PC-3 (cell line): ENCODE measurements around a stretch of chr14.

- RAMPAGE, long total RNA: no peak
Observed at GRCh38 chr14:106636540-106636893, 1110.1 kb downstream of the TMEM121 start.

DNA sequence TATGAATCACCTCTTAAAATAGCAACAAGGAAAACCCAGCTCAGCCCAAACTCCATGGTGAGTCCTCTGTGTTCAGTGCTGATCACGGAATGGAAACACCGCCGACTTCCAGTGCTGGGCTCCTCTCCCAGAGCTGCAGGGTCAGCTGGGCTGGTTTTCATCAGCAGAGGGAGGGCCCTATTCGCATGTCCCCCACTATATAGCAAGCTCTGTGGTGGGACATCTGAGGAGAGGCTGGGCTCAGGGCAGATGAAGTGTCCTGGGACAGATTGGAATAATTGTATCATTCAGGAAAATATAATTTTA is 1117.1 kb downstream of the TMEM121 start:
- RAMPAGE, long total RNA: no peak

DNA sequence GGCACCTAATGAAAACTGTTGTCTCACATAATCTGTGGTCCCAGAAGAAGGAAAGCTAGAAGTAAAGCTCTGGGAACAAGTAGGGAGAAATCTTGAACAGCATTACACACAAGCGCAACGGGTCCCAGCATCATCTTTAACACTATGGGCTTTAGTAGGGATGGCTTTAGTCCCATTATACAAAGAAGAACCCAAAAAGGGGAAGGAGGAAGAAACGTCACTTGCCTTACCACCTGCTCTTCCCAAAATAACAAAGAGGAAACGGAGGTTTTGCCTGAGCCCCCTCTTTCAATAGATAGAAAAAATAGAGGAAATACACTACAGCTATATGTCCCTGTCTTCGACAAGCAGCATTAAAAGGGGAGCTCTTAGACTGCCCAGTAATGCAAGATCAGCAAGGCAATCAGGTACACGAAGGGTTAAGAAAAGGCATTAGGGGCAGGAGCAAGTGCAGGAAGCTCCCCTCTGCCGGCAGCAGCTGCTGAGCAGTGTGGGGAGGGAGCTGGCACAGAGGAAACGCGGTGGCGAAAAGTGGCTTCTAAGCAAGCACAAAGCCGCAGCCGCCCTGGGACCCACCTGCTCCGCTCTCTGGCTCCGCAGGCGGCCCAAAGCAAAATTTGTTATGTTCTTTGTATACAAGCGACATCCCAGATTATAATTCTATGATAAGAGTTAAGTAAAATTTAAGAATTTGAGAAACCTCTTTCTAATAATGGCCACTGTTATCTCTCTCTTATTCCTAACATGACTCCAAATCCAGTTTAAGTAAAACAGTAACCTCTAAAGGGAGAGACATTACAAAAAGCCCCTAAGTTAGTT is 1172.4 kb downstream of the TMEM121 start:
- RAMPAGE, long total RNA: no peak

DNA sequence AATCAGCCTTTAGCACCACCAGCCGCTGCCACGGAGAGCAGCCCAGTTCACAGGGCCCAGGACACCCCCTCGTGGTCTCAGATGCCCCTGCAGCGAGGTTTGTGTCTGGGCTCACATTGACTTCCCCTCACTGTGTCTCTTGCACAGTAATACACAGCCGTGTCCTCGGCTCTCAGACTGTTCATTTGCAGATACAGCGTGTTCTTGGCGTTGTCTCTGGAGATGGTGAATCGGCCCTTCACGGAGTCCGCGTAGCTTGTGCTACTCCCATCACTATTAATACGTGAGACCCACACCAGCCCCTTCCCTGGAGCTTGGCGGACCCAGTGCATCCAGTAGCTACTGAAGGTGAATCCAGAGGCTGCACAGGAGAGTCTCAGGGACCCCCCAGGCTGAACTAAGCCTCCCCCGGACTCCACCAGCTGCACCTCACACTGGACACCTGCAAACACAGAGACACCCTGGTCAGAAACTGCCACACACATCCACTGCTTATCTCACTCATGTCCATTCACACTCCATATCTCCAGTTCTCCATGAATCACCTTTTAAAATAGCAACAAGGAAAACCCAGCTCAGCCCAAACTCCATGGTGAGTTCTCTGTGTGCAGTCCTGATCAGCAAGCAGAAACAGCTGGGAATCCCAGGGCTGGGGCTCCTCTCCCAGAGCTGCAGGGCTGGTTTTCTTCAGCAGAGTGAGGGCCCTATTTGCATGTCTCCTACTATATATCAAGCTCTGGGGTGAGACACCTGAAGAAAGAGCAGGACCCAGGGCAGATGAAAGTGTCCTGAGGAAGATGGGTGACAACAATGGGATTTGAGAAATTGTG is 1284.1 kb downstream of the TMEM121 start:
- RAMPAGE, long total RNA: no peak

DNA sequence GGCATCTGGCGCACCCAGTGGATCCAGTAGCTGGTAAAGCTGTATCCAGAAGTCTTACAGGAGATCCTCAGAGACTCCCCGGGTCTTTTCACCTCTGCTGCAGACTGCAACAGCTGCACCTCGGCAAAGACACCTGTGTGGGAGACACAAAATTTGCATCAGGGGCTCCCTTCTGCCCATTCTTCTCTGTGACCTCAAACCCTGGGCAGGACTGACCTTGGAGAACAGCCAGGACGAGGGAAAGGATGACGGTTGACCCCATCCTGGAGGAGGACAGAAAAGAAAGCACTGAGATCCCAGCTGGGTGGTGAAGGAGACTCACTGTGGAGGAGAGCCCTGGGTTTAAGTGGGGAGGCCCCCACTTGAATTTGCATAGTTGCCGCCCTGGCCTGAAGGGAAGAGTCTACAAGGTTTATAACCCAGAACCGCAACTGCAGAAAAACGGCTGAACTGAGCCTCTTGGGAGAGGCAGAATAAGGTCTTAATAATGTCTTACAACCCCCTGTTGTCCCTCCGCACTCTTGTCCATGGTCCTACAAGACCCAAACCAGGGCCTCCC is 1325.0 kb downstream of the TMEM121 start:
- RAMPAGE, long total RNA: no peak